Ileum (tissue), 1 donor: ENCODE measurements around the gene TRNAU1AP.

DNA sequence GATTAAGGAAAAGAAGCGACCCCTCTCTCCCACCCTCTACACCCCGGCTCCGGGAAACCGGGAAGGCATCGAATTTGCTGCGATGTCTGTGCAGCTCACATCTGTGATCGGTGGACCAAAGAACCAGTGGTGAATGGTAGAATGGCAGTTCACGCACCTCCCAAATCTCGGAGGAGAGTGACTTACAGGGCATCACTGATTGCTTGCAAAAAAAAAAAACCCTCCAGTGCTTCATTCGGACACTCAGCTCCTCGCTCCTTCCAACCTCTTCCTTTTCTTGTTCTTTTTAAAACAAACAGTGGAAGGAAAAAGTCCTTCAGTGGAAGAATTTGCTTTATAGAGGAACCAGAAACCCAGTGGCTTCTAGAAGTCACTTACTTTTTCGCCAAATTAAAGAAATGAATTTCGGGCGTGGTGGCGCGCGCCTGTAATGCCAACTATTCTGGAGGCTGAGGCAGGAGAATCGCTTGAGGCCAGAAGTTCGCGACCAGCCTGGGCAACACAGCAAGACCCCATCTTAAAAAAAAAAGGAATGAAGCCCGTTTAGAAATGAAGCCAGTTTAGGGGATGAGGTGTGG is 954 bp downstream of the PHACTR4 start:
- PRO-cap: no peak

- PRO-cap: no peak
Observed at GRCh38 chr1:28473463-28474262, 32.2 kb upstream of the RCC1 start.

- PRO-cap: unidirectional peak, plus-strand start at chr1:28507536
Observed at GRCh38 chr1:28506880-28507611, 1.2 kb downstream of the RCC1 start.

DNA sequence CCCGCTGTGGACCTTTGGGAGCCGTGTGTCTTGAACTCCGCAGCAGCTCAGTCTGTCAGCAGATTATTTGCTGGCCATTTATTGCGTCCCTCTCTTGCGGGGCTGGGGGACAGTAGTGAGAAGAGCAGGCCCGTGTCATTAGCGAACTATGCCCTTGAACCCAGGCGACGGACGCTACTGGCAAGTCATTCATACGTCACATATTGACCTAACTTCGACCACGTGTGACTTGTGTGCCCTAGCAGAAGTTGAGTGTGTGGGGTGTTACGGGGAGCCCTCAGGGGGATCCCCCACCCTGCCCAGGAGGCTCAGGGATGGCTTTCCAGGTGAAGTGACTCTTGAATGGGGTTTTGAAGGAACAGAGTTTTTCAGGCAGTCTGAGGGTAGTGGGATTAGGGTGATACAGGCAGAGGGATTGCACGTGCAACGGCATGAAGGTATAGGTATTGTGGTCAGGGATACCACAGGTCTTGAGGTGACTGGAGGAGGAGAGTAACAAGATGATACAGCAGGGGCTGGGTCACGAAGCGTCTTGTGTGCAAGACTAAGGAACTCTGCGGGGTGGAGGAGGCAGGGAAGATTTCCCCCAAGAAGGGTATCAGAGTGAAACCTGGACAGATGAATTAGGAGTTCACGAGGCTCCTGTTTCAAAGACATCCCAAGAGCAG is 13.1 kb downstream of the RCC1 start:
- PRO-cap: no peak

DNA sequence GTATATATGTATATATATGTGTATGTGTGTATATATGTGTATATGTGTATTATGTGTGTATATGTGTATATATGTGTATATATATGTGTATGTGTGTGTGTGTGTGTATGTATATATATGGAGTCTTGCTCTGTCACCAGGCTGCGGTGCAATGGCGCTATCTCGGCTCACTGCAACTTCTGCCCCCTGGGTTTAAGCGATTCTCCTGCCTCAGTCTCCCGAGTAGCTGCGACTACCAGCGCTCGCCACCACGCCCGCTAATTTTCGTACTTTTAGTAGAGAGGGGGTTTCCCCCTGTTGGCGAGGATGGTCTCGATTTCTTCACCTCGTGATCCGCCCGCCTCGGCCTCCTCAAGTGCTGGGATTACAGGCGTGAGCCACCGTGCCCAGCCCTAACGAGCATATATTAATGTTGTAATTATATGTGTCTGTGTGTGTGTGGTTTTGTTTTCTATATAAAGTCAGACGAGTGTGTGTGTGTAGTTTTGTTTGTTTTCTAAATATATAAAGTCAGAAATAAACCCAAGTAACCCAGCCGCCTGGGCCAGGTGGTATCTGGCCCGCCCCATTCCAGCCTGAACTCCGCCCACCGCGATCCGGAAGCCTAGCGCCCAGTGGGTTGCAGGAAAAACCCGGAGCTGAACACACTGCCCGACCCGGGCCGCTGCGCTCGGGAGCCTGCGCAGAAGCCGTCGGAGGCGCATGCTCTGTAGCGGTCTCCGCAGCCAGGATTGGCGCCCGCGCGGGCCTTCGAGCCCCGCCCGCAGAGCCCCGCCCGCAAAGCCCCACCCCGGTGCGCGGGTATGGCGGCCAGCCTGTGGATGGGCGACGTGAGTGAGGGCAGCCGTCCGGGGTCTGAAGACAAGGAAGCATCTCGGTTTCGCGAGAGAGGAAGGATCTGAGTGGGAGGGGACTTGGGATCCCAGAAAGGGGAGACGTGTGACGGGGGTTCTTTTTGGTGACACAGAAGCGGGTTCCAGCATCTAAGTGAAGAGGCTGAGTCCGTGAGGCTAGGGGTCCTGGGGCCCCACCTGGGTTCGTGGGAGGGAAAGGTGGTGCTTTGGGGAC is at the start of gene TRNAU1AP:
Gene TRNAU1AP (plus strand): TSS at position 778 of the 1,068 bp plus-strand sequence.
- PRO-cap: bidirectional peak, plus-strand start at position 824 of the sequence, minus-strand start at position 577 of the sequence

GRCh38 chr1:28566943-28567545 is 14.2 kb downstream of the TRNAU1AP start:
- PRO-cap: no peak

- PRO-cap: no peak
Observed at GRCh38 chr1:28743309-28743781, 6.6 kb downstream of the YTHDF2 start.

- PRO-cap: no peak
Observed at GRCh38 chr1:29223495-29224045, 7.2 kb downstream of the MECR start.

- PRO-cap: no peak
Observed at GRCh38 chr1:29227349-29228041, 3.2 kb downstream of the MECR start.

- PRO-cap: no peak
Observed at GRCh38 chr1:29248984-29249963, 13.0 kb downstream of the PTPRU start.

GRCh38 chr1:29258697-29259248 is 22.5 kb downstream of the PTPRU start:
- PRO-cap: no peak

GRCh38 chr1:29259707-29261103 is 23.9 kb downstream of the PTPRU start:
- PRO-cap: no peak

DNA sequence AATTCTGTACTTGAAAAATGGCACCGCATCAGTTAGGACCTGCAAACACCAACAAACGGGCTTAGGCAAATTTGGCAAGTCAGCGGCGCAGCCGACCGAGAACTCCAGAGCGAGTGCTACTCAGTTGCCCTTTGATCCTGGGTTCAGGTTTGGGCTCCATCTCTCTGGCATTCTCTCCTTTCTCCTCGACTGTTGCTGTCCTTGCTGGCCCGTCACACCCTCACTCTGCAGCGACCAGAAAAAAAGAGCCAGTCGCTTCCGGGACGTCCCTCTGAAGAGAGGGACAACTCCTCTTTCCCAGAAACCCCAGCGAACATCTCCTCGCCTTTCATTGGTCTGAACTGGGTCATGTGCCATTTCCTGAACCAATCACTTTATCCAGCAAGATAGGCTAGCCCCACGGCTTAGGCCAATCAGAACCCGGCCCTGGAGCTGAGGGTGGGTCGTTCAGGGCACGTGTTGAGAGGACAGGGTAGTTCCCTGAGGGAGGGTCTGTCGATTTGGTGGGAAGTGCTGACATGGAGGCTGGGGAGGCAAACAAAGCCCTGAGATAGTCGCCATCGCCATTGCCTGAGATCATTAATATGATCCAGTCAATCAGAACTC is 113.6 kb downstream of the PTPRU start:
- PRO-cap: no peak

- PRO-cap: no peak
Observed at GRCh38 chr1:29417176-29417474, 180.8 kb downstream of the PTPRU start.

- PRO-cap: no peak
Observed at GRCh38 chr1:30744051-30744564, 13.5 kb downstream of the LAPTM5 start.

- PRO-cap: no peak
Observed at GRCh38 chr1:30749445-30750387, 7.9 kb downstream of the LAPTM5 start.

DNA sequence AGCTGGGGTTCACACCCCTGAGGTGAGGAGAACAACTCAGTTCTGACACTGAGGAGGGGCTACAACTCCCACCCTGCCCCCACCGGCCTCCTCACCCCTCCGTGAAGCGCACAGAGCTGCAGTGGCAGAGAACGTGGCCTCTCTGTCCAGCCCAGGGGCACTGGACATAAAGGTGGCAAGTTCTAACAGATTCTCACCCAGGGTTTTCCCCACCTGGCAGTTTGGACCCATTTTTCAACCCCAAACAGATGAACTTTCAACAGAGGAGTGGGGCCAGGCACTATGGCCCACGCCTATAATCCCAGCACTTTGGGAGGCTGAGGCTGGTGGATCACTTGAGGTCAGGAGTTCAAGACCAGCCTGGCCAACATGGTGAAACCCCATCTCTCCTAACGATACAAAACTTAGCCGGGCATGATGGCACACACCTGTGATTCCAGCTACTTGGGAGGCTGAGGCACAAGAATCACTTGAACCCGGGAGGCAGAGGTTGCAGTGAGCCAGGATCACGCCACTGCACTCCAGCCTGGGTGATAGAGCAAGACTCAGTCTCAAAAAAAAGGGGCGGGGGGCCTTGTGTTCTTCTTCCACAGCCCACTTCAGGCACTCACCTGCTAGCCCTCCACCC is 6.3 kb downstream of the LAPTM5 start:
- PRO-cap: no peak

- PRO-cap: no peak
Observed at GRCh38 chr1:30758288-30758650, 695 bp upstream of the LAPTM5 start.

DNA sequence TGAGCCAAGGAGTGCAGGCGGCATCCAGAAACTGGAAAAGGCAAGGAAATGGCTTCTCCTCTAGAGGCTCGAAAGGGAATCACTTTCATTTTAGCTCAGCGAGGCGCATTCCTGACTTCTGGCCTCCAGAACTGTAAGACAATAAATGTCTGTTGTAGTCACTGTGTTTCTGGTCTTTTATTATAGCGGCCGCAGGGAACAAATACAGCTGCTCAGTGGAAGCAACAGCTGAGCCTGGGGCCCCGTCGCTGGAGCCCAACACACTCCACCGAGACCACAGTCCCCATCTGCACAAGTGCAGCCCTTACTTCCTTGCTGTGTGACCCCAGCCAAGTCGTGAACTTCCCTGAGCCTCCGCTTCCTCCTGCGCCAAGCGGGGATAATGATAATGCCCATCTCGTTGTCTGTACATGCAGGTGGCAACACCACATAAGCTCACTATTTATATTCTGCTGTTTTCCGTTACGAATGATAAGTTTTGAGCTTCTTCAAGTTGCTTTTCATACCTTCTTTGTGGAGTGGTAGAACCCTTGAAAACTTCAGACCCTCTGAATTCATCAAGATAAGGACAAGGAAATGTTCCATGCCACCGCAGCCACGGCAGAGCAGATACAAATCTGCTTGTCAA is 3.1 kb upstream of the LAPTM5 start:
- PRO-cap: no peak

- PRO-cap: no peak
Observed at GRCh38 chr1:30869425-30869964, 39.1 kb downstream of the SDC3 start.